Subcutaneous adipose tissue (tissue), 3 donors: Measurements from ENCODE around the genes PRG2, OR6Q1 and FAM111B.

GRCh38 chr11:57310660-57311613 lies 13.8 kb downstream of the TNKS1BP1 start:
- PRO-cap: bidirectional peak, plus-strand start at chr11:57311289, minus-strand start at chr11:57311147; bidirectional peak, plus-strand start at chr11:57311737, minus-strand start at chr11:57311518
- RAMPAGE, long total RNA, 3 experiments: start-site peak on the minus strand in 1 of 3 experiments, at chr11:57311451-57311493 at its widest, 102 reads per replicate

- PRO-cap: bidirectional peak, plus-strand start at chr11:57322727, minus-strand start at chr11:57322388; unidirectional peak, plus-strand start at chr11:57322802
- RAMPAGE, long total RNA, 3 experiments: start-site peak on the minus strand in 1 of 3 experiments, at chr11:57322321-57322329 at its widest, 40 reads per replicate
Measured at GRCh38 chr11:57322142-57322944, 2.4 kb downstream of the TNKS1BP1 start.

DNA sequence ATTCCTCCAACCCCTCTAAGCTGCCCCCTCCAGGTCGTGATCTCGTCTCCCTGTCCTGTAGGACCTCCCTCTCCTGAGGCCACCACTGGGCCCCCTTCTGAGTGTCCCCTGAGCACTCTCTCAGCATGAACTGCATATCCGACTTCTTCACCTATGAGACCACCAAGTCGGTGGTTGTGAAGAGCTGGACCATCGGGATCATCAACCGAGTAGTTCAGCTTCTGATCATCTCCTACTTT lies 193 bp downstream of the P2RX3 start:
- PRO-cap: no peak
- RAMPAGE, long total RNA, 3 experiments: no peak in any of the 3 experiments

- PRO-cap: no peak
- RAMPAGE, long total RNA, 3 experiments: no peak in any of the 3 experiments
Measured at GRCh38 chr11:57390344-57390899, at the start of gene PRG2. Gene PRG2, minus strand, starts transcription at chr11:57390650.

DNA sequence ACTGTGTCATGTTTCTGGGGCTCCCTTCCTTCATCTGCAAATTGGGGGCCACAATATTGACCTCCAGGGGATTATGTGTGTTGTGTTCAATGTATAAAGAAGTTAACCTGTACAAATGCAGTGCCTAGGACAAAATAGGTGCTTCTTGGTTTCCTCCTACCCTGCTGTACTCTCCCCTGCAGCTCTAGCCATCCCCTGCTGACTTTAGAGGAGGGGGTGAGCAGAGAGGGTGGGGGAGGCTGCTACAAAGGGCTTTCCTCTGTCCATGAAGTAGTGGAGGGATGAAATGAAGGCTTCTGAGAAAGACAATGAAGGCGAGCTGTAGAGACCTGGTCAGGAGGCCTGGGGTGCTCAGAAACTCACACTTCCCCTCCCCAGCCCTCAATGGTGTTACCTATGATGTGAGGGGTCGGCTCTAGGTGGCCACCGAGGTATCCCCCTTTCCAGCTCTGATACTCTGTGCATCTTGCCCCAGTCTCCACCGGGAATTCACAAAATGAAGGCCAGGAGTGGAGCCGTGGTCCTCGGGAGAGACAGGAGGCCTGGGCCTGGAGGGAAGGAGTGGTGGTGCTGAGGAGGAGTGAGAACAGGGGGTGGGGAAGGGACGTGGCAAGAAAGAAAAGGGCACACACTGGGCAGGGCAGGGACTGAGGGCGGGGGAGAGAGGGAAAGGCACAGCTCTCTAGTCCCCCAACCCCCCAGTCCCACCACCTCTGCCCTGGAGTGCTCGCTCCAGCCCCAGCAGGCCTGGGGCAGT lies 3.0 kb downstream of the RTN4RL2 start:
- PRO-cap: no peak
- RAMPAGE, long total RNA, 3 experiments: no peak in any of the 3 experiments

- PRO-cap: no peak
- RAMPAGE, long total RNA, 3 experiments: no peak in any of the 3 experiments
Measured at GRCh38 chr11:57500568-57501034, 14.9 kb downstream of the SLC43A1 start.

DNA sequence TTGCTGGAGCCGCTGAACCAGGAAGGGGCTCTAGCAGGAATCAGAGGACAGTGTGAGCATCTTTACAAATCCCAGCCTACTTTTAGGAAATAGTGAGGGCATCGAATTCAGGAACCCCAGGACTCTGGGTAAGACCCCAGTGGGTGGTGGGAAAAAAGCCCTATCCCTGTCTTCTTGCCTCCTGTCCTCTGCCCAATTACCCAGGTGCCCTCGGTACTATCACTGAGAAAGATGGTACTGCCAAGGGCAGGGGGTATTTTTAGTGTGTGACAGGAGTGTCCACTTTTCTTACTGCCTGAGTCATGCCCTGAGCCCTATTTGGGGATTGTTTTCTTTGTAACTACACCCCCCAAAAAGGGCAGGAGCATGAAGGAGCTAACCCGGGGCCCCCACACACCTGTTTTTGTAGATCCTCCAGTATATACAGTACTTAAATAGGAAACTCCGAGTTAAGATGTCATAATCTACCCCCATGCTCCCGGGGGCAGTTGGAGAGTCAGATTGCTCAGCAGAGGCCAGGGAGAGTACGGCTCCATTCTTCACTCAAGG lies 3.7 kb downstream of the SMTNL1 start:
- PRO-cap: no peak
- RAMPAGE, long total RNA, 3 experiments: no peak in any of the 3 experiments

GRCh38 chr11:57668864-57669150 lies 893 bp downstream of the ZDHHC5 start:
- PRO-cap: no peak
- RAMPAGE, long total RNA, 3 experiments: no peak in any of the 3 experiments

DNA sequence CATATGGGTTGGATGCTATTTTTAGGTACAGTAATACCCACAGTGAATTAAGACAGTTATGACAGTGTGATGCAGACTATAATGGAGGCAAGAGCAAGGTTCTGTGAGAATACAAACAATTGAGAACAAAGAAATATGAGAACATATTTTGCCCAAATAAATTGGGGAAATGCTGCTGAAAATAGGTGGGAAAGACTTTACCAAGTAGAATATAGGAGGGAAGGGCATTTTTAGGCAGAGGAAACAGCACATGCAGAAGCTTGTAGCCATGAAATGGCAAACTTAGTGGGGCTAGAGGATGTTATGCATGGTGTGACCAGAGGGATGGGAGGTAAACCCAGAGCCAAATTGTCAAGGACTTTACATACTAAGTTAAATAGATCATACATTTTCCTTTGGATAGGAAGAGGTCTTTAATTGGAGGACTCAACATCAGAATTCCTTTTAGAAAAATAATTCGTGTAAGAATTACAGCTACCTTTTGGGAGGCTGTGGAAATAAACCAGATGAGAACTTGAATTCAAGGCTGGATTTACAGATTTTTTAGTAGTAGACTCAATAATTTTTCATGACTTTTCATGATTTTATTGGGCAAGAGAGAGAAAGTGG lies 15.0 kb downstream of the ZDHHC5 start:
- PRO-cap: no peak
- RAMPAGE, long total RNA, 3 experiments: no peak in any of the 3 experiments

DNA sequence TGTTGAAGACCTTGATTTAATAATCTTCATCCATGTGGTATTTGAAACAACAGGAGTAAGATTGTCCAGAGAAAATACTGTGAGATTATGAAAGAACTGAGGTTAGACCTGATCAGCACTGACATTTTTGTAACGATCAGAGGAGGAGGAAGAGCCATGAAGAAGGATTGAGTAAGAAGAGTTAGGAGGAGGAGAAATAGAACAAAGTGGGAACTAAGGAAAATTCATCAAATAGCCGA lies 15.7 kb downstream of the ZDHHC5 start:
- PRO-cap: no peak
- RAMPAGE, long total RNA, 3 experiments: no peak in any of the 3 experiments

GRCh38 chr11:57752907-57753494 lies 1.4 kb upstream of the BTBD18 start:
- PRO-cap: no peak
- RAMPAGE, long total RNA, 3 experiments: no peak in any of the 3 experiments

DNA sequence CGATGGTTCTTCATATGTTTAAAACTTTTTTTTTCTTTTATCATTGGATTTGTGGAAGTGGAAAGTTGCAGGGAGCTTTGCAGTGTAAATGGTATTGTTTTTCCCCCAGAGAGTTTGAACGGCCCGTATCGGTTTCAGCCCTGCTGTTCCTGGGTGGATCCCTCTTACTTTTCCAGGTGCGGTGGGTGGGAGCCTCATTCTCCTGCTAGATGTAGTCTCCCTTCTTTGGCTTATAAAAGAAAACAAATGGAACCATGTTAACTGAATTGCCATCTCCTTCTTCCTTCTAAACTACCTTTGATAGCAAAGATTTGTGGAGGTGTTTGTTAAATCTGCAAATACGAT lies 862 bp downstream of the CTNND1 start:
- PRO-cap: no peak
- RAMPAGE, long total RNA, 3 experiments: no peak in any of the 3 experiments

DNA sequence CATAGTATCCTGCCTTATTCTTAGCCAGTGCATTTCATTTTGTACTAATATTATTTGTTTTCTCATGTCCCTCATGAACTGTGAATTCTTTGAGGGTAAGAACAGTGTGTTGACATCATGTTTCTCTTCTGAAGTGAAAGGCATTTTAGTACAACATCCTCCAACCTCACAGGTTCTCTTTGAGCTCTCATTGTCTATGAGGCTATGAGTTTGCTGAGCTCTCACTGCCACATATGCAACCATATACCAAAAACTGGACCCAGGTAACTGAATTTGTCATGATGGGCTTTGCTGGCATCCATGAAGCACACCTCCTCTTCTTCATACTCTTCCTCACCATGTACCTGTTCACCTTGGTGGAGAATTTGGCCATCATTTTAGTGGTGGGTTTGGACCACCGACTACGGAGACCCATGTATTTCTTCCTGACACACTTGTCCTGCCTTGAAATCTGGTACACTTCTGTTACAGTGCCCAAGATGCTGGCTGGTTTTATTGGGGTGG lies at the start of gene OR6Q1:
OR6Q1 (plus strand) TSS at position 234 of the 504 bp plus-strand sequence.
- PRO-cap: no peak
- RAMPAGE, long total RNA, 3 experiments: no peak in any of the 3 experiments

- PRO-cap: no peak
- RAMPAGE, long total RNA, 3 experiments: no peak in any of the 3 experiments
Measured at GRCh38 chr11:58058282-58059256, 27.8 kb downstream of the OR6Q1 start.

- PRO-cap: no peak
- RAMPAGE, long total RNA, 3 experiments: no peak in any of the 3 experiments
Measured at GRCh38 chr11:58523986-58524871, 16.3 kb upstream of the OR5B21 start.

DNA sequence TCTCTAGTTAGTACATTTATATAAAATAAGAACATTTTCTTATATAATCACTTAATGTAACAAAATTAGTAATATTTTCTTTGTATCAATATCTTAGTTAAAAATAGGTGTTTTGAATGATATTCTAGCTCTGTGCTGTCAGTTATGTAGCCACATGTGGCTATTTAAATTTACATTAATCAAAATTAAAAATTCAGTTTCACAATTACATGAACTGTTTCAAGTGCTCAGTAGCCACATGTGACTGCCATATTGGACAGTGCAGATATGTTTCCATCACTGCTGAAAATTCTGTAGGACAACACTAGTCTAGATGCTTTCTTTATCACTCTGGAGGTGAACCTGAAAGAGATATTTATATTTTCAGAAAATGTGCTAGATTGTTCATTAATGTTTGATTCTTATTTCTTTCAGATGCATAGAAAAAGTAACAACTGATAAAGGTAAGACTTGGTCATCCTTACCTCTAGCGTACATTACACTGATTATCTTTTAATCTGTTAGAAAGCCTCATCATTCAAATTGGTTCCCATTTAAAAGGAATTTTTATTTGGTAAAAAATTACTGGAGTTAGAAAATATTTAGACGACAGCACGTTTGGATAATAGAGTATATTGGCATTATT lies 5.7 kb downstream of the ZFP91 start:
- PRO-cap: no peak
- RAMPAGE, long total RNA, 3 experiments: no peak in any of the 3 experiments

DNA sequence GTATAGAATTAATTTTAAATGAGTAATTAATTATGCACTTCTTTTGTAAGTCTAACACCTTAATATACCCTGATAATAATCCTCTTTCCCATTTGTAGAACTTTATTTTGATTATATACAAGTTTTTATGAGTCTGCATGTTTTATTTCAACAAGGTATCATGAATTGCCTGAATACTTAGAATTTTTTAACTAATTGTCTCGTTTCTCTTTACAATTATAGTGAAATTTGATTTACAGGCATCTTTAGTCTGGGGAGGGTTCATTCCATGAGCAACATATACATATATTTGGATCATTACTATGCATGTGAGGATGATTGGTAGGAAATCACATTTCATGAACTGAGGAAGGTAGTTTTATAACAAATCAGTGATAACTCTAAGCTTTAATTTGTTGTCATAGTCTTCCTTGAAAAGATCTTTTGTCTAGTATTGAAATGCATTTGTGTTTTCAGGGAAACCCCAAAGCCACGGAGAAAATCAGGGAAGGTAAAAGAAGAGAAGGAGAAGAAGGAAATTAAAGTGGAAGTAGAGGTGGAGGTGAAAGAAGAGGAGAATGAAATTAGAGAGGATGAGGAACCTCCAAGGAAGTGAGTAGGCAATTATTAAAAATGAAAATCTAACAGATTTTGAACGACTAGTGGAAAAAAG lies 11.2 kb upstream of the CNTF start:
- PRO-cap: no peak
- RAMPAGE, long total RNA, 3 experiments: no peak in any of the 3 experiments

DNA sequence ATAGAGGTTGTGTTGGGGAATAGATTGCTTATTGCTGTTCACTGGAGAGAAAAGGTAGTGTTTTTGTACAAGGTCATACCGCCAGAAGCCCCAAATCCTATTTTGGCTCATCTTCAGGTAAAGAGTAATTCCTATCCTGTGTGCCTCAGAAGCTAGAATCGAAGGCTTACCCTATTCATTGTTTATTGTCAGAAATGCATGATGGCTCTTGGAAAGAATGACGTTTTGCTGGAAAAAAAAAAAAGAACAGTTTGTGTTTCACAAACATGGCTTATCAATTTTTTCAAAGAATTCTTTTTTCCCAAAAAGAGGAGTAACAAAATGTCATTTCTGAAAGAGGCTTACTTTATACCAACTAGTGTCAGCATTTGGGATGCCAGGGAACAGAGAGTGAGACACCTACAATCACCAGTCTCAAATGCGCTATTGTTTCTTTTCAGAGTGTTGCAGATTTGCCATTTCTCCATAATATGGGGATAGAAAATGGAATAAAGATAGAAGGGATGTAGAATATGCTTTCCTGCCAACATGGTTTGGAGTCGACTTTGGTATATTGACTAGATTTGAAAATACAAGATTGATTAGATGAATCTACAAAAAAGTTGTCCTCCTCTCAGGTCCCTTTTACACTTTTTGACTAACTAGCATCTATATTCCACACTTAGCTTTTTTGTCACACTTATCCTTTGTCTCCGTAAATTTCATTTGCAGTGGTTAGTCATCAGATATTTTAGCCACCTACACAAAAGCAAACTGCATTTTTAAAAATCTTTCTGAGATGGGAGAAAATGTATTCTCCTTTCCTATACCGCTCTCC lies 3.0 kb upstream of the CNTF start:
- PRO-cap: no peak
- RAMPAGE, long total RNA, 3 experiments: no peak in any of the 3 experiments

GRCh38 chr11:59062940-59063457 lies 23.1 kb upstream of the GLYATL1B start:
- PRO-cap: no peak
- RAMPAGE, long total RNA, 3 experiments: no peak in any of the 3 experiments

DNA sequence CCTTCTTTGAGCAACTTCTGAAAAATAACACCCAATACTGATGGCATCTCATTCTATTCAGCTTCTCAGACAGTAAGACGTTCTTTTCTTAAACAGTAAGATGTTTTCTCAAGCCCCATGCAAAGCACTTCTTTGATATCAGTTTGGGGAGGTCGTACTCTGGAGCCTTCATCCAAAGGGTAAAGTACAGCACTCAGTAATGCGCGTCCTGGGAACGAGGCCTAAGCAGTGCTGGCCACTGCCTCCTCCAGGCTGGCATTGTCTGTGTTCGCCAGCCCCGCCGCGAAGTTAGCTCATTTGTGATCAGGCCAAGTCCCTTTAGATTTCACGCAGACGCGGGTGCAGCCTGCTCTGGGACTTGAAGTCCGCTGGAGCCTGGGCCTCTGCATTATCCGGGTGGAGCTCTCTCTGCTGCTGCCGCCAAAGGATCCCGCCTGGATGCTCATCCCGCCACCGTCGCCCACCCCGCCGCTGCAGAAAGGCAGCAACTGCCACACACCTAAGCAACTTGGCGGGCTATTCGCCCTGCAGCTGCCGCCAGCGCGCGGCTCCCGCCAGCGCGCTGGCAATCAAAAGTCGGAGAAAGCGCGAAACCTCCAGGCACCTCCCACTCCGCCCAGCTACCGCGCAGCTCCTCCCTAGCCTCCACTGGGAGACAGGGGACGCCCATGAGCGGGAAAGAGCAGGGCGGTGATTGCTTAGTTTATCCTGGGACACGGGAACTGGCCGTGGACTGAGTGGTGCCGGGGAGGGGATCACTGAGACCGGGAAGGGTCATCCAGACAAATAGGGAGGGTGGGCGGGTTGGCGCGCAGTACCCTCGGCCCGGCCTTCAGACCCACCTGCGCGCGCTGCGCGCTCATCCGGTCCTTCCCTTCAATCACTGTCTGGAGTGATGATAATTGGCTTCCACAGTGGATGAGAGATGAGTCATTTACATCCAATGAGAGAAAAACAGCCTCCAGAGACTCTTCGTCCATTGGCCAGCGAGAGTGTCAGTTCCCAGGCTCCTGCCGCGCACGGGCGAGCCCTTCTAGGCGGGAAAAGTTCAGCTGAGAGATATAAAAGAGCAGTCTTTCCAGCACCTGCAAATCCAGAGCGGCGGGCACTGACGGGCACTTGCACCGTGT lies at the start of gene FAM111B:
FAM111B (plus strand) TSS at position 1,090 of the 1,130 bp plus-strand sequence.
- PRO-cap: bidirectional peak, plus-strand start at position 648 of the sequence, minus-strand start at position 571 of the sequence; bidirectional peak, plus-strand start at position 1,090 of the sequence, minus-strand start at position 885 of the sequence
- RAMPAGE, long total RNA, 3 experiments: no peak in any of the 3 experiments